Thoracic aorta (tissue), 1 donor: ENCODE measurements around a stretch of chr14.

- RAMPAGE, long total RNA, result no peak
Measured at GRCh38 chr14:67888292-67888683, 68.7 kb downstream of the RAD51B start.

DNA sequence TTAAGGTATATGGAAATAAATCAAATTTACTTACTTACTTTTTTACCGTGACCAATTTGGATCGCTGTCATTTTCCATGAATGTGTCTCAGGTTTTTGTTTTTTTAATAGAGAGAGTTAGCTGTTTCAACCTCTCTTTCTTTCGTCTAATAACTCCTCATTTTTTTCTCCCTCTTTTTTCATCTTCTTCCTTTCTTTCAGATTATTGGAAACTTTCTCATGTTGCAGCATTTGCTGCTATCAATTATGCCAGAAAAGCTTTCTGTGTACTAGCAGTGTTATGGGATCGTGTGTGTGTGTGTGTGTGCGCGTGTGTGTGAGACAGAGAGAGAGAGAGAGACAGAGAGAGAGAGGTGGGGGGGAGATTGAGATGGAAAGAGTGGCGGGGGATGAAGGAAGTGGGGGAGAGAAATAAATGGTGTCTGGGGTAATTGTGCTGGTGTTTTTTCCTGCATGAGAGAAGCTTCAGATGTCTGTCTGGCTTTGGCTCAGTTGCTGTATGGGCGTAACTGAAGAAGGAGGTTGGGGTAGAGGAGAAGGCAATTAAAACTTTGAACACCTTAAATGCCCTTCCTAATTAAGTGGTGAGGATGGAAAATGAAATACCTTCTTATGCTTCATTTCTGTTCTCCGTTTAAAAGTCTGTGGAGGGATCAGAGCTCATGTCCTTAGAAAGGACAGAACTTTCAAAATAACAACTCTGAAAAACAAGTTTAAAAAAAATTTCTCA, 268.9 kb downstream of the RAD51B start:
- RAMPAGE, long total RNA, result no peak

DNA sequence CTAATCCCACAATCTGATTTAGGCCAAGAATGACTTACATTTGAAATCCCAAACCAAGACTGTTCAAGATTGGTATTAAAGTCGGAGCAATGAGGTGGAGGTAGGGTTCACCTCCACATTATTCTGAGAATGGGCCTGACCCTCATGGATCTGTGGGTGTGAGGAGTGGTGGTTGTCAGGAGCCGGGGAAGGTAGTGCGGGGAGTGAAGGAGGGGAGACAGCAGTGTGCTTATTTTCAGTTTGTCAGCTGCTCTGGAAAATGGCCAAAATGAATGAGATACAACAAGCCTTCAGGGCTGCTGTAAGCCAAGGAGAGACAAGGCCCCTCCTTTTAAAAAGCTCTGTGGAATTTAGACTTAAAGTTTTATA, 426.1 kb downstream of the RAD51B start:
- RAMPAGE, long total RNA, result no peak

GRCh38 chr14:68248778-68249491, 429.4 kb downstream of the RAD51B start:
- RAMPAGE, long total RNA, result no peak

GRCh38 chr14:68391540-68391954, 401.3 kb downstream of the ZFP36L1 start:
- RAMPAGE, long total RNA, result no peak

GRCh38 chr14:68397315-68397871, 395.5 kb downstream of the ZFP36L1 start:
- RAMPAGE, long total RNA, result no peak

GRCh38 chr14:68517971-68518682, 274.7 kb downstream of the ZFP36L1 start:
- RAMPAGE, long total RNA, result no peak

GRCh38 chr14:68527186-68527966, 265.5 kb downstream of the ZFP36L1 start:
- RAMPAGE, long total RNA, result no peak

DNA sequence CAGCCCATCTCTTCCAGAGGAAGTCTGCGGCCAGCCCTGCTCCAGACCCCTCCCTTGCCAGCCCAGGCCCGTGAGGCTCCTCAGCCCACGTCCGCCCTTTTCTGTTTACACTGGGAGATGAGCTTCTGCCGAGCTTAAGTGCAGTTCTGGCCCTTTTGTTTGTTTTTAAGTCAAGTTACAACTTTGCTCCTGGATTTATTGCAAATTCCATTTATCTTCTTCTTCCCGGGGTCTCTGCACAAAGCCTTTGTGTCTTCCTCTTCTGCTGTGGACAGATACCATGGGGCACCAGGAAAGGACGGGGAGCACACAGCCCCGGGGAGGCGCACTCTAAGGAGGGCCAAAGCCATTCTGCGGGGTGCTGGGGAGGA, 185.4 kb downstream of the ZFP36L1 start:
- RAMPAGE, long total RNA, result no peak

DNA sequence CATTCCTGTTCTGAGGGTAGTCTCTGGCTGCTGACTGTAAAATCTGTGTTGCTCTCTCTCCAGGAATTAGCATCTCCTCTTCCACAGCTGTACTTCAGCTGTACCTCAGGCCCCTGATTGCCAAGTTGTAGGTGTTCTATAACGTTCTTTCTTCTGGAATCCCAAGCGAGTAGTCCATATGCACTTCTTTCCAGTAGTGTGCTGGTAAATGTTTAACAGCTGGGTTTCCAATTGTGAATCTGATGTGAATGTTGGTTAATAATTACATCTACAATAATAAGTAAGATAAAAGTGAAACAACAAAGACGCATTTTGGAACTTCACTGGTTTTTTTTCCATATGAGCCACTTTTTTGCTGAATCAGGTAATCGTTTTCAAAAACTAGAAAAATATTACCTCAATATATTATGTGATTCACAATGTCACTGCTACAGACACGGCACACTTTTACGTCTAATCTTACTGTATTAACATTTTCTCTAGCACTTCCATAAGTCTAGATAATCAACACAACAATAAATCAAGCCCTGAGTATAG, 113.1 kb downstream of the ZFP36L1 start:
- RAMPAGE, long total RNA, result no peak

DNA sequence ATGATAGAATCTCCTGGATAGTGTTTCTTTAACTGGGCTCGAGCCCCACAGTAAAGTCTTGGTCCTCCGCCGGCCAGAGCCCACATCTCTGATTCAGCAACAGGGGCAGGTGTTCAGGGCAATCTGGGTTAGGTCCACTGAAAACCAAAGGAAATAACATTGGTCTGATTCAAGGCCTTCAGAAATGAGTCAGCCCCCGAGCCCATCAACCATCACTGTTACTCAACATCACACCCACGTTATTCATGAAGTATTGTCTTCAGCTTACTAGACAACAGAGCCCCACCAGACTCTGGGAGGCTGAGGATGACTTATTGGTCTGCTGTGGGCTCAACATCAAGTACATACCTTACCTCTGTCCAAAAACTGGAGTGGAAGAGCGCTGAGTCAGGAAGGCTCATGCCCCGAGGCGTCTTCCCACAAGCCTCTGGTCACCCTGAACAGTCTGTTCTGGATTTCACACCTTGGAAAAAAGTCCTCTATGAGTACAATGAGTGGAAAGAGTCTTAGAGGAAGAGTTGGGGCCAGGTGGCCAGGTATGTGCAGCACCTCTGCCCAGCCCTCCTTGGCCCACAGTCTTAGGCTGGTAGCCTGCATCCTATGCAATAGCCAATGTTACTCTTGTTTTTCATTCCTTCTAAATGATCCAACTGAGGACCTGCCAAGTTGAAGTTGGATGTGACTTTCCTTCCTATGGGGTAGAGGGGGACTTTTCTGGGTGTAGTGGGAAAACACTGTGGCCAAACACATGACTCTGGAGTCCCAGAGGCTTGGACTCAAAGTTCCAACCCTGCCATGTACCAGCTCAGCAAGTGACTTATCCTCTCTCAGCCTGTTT, 97.4 kb downstream of the ZFP36L1 start:
- RAMPAGE, long total RNA, result no peak

- RAMPAGE, long total RNA, result no peak
Measured at GRCh38 chr14:68704726-68705547, 87.9 kb downstream of the ZFP36L1 start.

- RAMPAGE, long total RNA, result no peak
Measured at GRCh38 chr14:68793315-68793765, 473 bp upstream of the ZFP36L1 start.

DNA sequence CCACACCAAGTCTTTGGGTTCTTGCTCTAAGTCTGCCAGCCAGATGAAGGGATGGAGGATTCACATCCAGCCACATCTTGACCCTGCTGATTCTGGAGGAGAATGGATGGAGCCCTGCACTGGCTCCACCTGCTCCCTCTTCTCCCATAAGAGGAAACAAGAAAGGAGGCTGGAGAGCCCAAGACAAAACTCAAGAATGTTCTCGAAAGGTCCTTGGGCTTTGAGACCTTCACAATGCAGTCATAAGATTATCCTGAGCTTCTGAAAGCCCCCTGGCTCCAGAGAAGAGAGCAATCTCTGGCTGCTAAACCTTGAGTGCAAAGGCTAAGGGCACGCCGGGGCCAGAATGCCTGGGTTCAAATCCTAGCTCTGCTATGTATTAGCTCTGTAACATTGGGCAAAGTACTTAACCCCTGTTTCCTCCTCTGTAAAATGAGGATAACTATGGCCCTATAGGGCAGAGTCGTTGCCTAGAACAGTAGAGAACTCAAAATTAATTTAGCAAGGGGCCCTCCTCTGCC, 20.9 kb upstream of the ZFP36L1 start:
- RAMPAGE, long total RNA, result no peak

DNA sequence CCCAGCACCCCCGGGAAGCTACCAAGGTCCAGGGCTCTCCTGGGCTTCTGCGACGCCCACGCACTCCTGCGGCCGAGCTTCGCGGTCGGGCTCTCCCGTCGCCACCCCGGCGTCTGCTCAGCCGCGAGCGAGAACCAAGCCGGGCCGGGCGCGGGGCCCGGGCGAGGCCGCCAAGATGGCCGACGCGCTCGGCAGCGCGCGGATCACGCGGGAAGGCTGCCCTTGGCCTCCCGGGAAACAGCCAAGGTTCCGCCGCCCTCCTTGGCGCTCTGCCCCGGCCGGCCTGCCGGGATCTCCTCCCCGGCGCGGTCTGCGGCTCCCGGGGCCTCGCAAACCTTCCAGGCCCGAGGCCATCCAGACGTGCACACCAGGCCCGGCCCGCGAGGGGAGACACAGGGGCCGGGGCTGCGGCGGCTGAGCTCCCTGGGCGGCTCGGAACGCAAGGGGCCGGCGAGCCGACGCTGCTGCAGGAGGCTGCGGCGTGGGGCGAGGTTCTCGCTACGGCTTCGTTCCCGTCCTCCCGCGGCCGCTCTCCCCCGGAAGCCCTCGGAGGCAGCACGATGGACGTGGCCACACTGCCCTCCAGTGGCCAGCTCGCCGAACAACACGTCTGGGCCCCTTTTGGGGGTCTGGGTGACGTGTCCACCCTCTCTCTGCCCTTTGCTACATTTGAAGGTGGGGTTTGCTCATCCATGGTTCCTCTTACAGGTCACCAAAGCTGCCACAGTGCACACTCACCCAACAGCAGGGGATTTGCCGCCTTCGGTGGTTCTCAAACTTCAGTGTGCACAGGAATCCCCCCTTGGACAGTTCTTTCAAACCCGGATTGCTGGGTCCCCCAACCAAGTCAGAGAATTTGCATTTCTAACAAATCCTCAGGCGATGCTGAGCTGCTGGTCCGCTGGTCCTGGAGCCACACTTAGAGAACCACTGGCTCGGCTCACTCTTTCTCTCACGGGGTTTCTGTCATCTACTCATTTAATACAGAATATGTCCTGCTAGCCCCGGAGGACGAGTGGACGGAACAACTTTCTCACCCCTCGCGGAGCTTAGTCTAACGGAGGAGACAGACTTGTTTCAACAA, 23.8 kb upstream of the ZFP36L1 start:
- RAMPAGE, long total RNA, result no peak

GRCh38 chr14:68821429-68821768, 28.5 kb upstream of the ZFP36L1 start:
- RAMPAGE, long total RNA, result no peak

DNA sequence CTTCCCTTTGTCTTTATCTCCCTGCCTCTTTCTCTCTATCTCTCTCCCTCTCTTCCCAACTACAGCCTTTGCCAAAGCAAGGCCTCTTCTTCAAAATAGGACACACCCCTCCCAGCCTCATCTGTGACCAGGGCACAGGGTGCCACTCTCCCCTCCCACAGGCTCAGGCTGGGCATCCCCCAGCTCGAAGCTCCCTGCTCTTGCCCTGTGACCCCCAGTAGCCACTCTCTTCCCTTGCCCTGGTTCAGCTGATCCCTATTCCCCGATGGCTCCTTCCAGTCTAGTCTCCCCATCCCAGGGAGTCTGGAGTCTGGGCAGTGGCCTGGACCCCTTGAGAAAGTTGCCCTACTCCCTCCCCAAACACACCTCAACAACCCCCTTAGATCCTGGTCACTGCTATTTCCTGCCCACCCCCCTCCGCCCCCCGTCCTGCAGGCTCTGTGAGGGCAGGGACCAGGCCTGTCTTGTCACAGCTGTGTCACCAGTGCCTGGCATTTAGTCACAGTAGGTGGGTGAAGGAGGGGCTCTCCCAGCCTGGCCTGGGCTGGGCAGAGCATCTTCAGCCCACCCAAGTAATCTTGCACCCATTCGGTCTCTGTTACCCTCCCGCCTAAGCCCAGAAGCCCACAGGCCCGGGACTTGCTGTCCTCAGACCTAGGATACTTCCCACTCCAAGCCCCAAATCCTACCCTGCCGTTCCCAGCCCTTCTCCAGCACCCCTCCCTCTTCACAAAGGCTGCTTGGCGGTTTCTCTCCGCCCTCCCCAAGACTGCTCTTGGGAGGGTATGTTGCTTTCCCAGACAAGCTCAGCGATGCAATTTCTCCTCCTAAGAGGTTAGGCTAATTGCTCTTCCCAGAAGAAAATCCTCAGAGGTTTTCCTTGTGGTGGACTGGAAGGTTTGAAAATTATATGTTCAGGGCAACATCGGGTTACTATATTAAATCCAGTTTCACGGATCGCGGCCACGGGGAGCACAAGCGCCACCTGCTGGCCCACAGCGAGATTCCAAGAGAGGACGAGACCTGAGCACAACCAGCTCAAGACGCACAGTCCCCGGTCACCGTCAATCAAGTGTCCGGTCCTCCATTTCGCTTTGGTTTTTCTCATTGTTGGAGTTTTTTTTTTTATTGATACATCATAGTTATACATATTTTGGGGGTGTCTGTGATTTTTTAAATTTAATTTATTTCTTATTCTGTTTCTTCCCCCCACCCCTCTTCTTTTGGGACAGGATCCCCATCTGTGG, 50.7 kb upstream of the ZFP36L1 start:
- RAMPAGE, long total RNA, result no peak

DNA sequence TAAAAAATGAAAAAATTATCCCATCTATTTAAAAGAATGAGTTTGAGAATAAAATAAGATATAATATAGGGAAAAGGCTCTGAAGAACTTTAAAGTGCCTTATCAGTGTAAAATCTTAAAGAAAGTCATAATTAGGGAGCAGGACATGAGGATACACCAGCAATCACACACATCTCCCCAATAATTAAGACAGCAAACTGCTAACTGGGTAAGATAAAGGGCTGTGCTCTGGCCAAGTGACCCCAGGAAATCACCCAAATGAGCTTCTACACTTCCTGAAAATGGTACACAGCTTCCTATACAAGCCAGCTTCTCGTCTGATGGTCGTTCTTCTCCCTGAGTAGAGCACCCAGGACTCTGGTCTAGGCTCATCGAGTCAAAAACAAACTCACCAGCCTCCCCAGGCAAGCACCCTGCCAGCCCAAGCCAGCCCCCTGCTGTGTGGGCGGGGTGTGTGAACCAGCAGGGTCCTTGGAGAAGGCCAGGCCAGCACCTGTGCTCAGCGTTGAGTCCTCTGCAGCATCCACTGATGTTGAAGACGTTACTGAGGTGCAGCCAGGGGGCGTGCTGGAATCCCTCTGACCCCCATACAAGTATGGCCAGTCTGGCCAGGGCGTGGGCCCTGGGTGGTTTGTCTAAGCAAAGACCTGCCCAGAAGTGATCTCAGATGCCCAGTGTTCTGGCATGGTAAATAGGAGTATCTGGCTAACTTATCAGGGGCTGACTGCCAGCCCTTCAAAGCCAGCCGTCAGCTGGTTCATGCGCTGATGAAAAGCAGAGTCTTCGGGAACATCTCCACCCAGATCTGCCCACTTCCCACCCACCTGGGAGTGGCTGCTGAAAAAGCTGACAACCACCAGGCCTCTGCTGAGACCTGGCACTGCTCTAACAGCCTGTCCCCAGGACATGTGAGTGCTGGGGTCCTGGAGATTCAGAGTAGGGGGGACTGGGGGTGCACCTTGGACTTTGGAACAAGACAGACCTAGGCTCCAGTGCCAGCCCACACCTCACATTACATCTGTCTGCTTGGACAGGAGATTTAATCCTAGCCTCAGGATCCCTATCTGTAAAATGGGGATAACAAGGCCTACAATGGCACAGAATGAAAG, 41.3 kb downstream of the ACTN1 start:
- RAMPAGE, long total RNA, result no peak

- RAMPAGE, long total RNA, result no peak
Measured at GRCh38 chr14:68958320-68959087, 20.6 kb downstream of the ACTN1 start.

DNA sequence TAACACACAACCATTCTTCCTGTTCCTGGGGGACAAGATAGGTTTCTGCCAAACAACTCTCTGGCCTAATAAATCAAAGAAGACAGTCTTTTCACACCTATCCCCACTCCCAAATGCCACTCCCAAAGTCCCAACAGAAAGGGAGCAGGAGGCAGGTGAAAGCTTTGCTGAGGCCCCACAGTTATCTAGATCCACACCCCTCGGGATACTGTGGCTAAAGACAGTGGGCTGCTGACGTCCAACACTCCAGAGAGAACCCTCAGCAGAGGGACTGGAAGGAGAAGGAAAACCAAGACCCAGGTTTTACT, 12.7 kb downstream of the ACTN1 start:
- RAMPAGE, long total RNA, result no peak